Fibroblast of villous mesenchyme (primary cell): Measurements from ENCODE around the gene CALCA.

- CAGE, long polyA plus RNA: no peak
Observed at GRCh38 chr11:12249428-12250128, 127.8 kb upstream of the PARVA start.

DNA sequence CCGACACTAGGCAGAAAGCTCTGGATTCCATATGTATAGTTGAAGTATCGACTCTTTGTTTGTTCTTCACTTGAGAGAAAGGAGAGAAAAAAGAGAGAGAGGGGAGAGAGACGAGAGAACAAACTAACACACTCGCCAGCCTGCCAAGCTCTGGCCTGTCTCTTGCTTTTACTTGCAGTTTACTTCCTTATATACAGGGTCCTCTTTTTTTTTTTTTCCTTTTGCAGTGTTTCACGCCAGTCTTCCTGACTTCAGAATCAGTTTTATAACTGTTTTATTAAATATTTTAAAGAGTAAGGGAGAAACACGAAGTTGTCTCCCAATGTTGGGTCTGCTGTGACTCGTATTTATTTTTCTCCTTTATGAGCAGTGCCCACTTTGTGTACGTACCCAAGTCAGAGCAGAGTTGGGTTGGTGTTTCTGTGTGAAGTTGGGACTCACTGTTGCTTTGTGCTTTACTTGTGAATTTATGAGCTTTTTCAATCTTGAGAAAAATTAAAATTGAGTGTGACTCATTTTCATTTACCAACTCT is 20.0 kb downstream of the TEAD1 start:
- CAGE, long polyA plus RNA: no peak

GRCh38 chr11:12694793-12695370 is 20.7 kb downstream of the TEAD1 start:
- CAGE, long polyA plus RNA: no peak

- CAGE, long polyA plus RNA: no peak
Observed at GRCh38 chr11:12701010-12701803, 27.0 kb downstream of the TEAD1 start.

GRCh38 chr11:12783385-12784573 is 109.6 kb downstream of the TEAD1 start:
- CAGE, long polyA plus RNA: no peak

DNA sequence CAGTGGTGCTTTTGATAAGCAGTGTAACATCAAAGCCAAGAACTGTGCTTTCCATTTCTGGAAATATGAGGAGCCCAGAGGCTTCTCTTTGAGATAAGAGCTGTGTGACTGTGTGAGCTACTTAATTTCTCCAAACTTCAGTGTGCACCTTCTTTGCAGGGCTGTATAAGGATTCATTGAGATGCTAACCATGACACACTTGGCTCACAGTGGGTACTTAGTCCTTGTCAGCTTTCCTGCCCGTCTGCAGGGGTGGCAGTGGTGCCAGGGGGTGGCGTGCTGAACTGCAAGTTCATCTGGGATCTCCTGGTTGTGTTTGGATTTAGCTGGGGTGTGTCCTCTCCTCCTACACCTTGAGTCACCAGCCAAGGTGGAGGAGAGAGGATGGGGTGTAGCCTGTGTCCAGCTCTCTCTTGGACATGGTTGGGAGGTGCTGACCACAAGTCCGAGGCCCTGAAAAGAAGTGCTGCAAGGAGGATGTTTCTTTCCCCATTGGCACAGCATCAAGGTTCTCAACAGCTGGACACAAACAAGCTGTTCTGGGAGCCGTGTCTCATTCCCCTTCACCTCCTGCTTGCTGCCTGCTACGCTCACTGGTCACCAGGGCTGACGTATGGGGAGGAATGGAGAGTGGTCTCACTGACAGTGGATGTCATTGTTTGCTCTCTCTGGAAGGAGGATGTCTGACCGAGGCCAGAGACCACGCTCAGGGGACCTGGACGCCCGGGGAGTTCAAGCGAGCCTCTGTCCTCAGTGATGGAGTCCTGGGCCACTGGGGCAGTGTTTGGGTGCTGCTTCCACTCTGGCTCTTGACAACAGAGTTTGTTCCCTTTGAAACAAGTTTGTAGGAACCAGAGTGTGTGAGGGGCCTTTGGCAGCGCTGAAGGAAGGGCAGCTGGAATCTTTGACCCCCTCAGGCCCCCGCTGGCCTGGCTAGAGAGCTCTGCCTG is 139.6 kb downstream of the TEAD1 start:
- CAGE, long polyA plus RNA: no peak

- CAGE, long polyA plus RNA: no peak
Observed at GRCh38 chr11:12842216-12842808, 166.8 kb upstream of the RASSF10 start.

GRCh38 chr11:13135067-13135968 is 126.2 kb downstream of the RASSF10 start:
- CAGE, long polyA plus RNA: no peak

DNA sequence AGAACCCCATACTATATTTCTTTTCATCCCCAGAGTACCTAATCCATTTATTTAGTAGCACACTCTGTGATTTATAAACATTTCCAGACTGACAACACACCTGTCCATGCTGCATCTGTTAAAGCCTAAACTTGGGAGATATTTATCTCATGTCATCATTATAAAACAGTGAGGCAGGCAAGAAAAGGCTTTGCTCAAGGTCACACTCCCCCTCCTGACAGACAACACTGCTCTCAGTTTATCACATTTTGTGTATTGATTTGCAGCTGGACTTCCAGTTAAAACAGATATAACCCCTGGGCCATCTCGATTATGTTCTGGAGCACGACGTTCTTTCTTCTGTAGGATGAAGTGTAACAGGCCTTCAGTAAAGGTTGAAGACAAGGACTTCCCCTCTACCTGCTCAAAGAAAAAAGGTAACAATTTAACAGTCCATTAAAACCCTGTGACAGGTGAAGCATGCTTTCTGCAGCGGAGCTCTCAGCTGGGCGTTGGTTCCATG is 91.8 kb downstream of the BMAL1 start:
- CAGE, long polyA plus RNA: no peak

DNA sequence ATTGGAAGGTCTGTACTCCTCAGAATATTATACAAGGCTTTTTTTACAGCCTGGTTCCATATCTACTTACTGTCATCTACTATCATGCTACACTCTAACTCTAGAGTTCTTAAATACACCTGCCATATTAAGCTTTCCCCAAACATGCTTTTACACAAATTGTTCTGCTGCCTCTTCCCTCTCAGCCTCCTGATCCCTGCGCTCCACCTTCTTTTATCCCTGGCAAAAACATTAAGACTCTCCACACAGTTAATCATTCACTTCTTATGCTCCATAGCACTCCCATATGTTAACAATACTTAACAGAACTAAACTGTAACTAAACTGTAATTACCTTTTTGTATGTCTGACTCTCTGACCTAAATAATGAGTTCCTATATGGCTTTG is 71.9 kb downstream of the BTBD10 start:
- CAGE, long polyA plus RNA: no peak

GRCh38 chr11:13923772-13924578 is 38.5 kb upstream of the SPON1 start:
- CAGE, long polyA plus RNA: no peak

GRCh38 chr11:14191227-14192023 is 167.6 kb downstream of the RRAS2 start:
- CAGE, long polyA plus RNA: no peak

GRCh38 chr11:14261710-14263130 is 96.8 kb downstream of the RRAS2 start:
- CAGE, long polyA plus RNA: no peak

- CAGE, long polyA plus RNA: no peak
Observed at GRCh38 chr11:14643915-14644531, 419 bp downstream of the PDE3B start.

DNA sequence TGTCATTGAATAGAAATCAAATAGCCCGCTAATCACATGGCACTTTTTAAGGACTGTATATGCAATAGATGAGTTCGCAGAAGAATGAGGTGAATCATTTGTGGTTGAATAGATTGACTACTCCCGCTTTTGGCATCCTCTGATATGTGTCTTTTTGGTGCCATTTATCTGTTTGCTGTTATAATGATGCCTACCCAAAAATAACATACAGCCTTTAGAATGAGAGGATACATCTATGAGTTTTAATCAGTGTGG is 1.6 kb downstream of the PDE3B start:
- CAGE, long polyA plus RNA: no peak

DNA sequence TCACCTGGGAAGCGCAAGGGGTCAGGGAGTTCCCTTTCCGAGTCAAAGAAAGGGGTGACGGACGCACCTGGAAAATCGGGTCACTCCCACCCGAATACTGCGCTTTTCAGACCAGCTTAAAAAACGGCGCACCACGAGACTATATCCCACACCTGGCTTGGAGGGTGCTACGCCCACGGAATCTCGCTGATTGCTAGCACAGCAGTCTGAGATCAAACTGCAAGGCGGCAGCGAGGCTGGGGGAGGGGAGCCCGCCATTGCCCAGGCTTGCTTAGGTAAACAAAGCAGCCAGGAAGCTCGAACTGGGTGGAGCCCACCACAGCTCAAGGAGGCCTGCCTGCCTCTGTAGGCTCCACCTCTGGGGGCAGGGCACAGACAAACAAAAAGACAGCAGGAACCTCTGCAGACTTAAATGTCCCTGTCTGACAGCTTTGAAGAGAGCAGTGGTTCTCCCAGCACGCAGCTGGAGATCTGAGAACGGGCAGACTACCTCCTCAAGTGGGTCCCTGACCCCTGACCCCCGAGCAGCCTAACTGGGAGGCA is 72.6 kb downstream of the PDE3B start:
- CAGE, long polyA plus RNA: no peak

DNA sequence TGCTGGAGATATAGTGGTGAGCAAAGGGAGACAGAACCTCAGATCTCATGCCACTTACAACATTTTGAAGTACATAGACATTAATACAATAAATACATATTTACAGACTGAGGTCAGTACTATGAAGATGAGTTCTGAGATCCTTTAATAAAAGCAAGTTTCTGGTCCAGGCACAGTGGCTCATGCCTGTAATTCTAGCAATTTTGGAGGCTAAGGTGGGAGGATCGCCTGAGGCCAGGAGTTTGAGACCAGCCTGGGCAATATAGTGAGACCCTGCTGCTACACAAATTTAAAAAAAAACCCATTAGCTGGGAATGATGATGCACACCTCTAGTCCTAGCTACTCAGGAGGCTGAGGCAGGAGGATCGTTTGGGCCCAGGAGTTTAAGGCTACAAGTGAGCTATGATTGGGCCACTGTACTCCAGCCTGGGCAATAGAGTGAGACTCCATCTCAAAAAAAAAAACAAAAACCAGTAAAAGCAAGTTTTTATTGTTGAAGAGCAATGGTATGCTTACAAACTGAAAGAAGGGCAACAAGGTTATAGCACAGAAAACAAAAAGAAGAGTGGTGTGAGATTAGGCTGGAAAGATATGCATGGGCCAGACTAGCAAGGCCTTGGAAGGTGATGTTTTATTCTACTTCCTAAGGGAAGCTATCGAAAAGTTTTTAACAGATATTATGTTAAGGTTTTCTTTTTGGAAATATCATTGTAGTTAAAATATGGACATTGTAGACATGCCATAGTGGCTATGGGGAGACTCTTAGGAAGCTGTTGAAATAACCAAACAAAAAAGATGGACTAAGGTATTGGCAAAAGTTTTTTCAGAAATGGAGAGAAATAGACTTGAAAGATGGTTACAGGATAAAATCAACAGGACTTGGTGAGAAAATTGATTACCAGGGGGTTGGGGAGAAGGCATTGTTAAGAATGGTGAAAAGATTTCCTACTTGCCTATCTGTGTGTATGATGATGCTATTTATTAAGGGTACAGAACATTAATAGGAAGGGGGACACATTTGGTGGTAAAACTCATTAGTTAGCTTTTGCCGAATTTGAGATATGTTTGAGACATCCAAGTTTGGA is 80.0 kb downstream of the PDE3B start:
- CAGE, long polyA plus RNA: no peak

- CAGE, long polyA plus RNA: no peak
Observed at GRCh38 chr11:14895004-14895414, 3.0 kb upstream of the CYP2R1 start.

DNA sequence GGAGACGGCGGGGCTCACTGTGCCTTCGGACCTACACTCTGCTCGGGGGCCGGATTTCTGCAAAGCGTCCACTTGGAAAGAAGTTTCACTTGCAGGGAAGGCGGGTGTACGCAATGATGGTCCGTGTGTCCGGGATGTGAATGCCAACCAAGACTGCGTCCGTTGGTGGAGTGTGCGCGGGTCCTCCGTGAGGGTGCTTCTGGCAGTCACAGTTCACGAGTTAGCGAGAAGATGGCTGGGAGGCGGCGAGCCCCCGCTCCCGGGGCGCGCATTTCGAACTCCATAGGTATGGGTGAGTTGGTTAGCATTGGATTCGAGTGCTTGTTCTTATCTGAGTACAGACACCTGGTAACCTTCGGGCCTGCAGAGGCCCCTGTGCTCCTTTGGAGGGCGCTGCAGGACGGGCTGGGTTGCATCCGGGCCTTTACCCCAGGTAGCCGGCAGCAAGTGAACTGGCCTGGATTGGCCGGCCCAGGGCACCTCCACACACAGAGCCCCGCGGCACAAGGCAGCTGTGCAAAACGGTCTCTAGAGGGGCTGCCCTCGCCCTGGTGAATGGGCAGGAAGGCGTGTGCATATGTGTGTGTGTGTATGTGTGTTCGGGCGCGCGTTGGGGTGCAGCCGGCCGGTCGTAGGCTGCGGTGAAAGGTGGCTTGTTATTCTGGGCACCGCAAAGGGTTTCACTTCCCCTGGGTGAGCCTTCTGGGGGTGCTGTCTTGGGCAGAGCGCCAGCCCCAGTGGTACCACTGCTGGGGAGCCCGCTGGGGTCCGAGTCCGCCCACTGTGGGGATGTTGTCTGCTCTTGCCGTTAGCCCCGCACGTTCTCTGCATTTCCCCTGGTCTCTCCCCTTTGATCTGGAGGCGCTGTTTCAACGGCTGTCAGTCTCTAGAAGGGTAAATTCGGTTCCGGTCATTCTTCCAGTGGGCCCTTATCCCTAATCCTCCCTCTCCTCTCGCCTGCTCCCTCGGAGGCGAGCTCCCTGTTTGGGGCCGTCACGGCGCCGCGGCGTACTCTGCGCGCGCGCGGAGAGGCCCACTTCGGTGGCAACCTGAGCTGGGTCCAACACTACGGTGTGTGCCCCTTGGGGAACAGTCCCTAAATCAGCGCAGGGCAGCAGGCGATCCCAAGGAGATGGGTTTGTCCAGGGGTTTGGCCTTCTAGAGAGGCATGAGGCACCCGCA is 13.5 kb upstream of the CYP2R1 start:
- CAGE, long polyA plus RNA: no peak

- CAGE, long polyA plus RNA: no peak
Observed at GRCh38 chr11:14972044-14972912, at the start of gene CALCA. Gene CALCA (minus strand): TSS chr11:14972351.